Adrenal gland (tissue), 7 donors: ENCODE measurements around the genes HIC2 and RIMBP3C.

DNA sequence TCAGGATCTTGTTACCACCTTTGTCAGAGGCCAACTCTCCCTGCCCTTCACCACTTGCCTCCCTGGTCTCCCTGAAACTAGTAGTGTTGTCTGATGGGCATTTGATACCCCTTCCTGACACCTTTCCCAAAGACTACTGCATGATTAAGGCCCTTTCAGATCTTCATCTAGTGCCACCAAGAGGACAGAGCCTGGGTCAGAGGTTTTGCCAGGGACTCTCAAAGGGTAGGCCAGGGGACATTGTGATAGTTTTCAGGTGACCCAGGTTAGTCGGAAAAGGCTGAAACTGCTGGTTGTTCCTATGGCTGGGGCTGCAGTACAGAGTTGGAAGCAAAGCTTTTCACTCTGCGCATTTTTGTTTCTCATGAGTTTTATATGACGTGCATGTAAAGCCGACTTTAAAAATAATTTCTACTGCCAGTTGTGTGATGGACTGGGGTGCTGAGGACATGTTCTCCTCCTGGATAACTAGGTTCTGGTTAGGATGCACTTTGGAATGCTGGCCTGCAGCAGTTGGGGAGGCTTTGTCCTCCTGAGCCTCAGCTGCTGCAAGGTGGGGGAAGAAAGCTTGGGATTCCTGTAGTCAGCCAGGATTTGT lies 50.8 kb downstream of the MED15 start:
- PRO-cap, 3 experiments = no peak in any of the 3 experiments
- RAMPAGE, long total RNA, 4 experiments = no peak in any of the 4 experiments
- RRBS = no CpG with 5 or more reads among the region's 4 CpGs

GRCh38 chr22:20563755-20564808 lies 56.7 kb downstream of the MED15 start:
- PRO-cap, 3 experiments = no peak in any of the 3 experiments
- RAMPAGE, long total RNA, 4 experiments = start-site peak on the plus strand in 1 of 4 experiments, at chr22:20564572-20564605 at its widest, 23 reads per replicate
- RRBS = 93% methylated on average over 3 of the region's 23 CpGs

- PRO-cap, 3 experiments = no peak in any of the 3 experiments
- RAMPAGE, long total RNA, 4 experiments = no peak in any of the 4 experiments
- RRBS = 97% methylated on average over 3 of the region's 9 CpGs
Measured at GRCh38 chr22:20587464-20587952, 80.1 kb downstream of the MED15 start.

- PRO-cap, 3 experiments = peak in 1 of 3 experiments; most common plus-strand start chr22:20588280 (in 1)
- RAMPAGE, long total RNA, 4 experiments = no peak in any of the 4 experiments
- RRBS = no CpG with 5 or more reads among the region's 6 CpGs
Measured at GRCh38 chr22:20587953-20588535, 80.6 kb downstream of the MED15 start.

DNA sequence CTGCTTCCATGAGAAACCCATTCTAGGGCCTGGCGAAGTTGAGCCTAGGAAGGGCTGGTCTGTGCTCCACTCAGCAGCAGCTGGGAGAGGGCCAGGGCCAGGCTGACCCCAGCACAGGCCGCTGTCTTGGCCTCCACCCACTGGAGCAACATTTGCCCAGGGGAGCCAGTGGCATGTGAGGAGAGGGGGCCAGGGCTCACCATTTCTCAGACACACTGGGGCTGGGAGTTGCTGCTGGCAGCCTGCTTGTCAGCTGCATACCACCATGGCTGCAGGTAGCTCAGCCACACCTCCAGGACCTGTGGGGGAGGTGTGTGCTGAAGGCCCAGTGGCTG lies 98.5 kb downstream of the MED15 start:
- PRO-cap, 3 experiments = no peak in any of the 3 experiments
- RAMPAGE, long total RNA, 4 experiments = no peak in any of the 4 experiments
- RRBS = no CpG with 5 or more reads among the region's 2 CpGs

GRCh38 chr22:20979234-20979787 lies 2.8 kb upstream of the LZTR1 start:
- PRO-cap, 3 experiments = peak in 3 of 3 experiments; most common plus-strand start chr22:20979473 (in 3); most common minus-strand start chr22:20979347 (in 2)
- RAMPAGE, long total RNA, 4 experiments = start-site peak on the plus strand in 1 of 4 experiments, at chr22:20979583-20979638 at its widest, 40 reads per replicate
- RRBS = 3% methylated on average over 19 of the region's 39 CpGs

GRCh38 chr22:21417295-21417836 lies at the start of gene HIC2:
TSS of gene HIC2 (plus strand) at chr22:21417371.
- PRO-cap, 3 experiments = no peak in any of the 3 experiments
- RAMPAGE, long total RNA, 4 experiments = no peak in any of the 4 experiments
- RRBS = no CpG with 5 or more reads among the region's 84 CpGs

GRCh38 chr22:21551327-21551873 lies at the start of gene RIMBP3C:
TSS of gene RIMBP3C (minus strand) at chr22:21551461.
- PRO-cap, 3 experiments = no peak in any of the 3 experiments
- RAMPAGE, long total RNA, 4 experiments = no peak in any of the 4 experiments
- RRBS = no CpG with 5 or more reads among the region's 6 CpGs

- PRO-cap, 3 experiments = no peak in any of the 3 experiments
- RAMPAGE, long total RNA, 4 experiments = no peak in any of the 4 experiments
- RRBS = no CpG with 5 or more reads among the region's 10 CpGs
Measured at GRCh38 chr22:21593806-21595055, 26.7 kb downstream of the UBE2L3 start.

GRCh38 chr22:21651357-21651621 lies 9.2 kb downstream of the SDF2L1 start:
- PRO-cap, 3 experiments = no peak in any of the 3 experiments
- RAMPAGE, long total RNA, 4 experiments = no peak in any of the 4 experiments
- RRBS = no CpG with 5 or more reads among the region's 10 CpGs

DNA sequence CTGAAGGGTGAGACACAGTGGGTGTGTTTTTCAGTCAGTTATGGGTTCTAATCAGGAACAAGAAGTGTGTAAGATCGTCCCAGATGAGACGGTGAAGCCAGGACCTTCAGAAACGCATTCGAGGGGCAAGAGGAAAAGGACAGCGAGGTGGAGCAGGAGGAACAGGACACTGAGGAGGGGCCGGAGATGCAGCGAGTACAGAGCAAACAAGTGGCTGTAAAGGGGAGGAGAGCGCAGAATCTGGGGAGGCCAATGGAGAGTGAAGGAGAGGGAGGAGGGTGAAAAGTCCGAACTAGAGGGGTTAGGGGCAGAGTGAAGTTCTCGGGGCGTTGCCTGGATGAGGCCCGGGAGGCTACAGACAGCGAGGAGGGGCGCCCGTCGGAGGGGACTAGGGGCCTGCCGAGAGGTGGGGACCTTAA lies 8.8 kb upstream of the PPIL2 start:
- PRO-cap, 3 experiments = no peak in any of the 3 experiments
- RAMPAGE, long total RNA, 4 experiments = no peak in any of the 4 experiments
- RRBS = 20% methylated on average over 5 of the region's 17 CpGs

GRCh38 chr22:21696680-21697378 lies 31.0 kb downstream of the PPIL2 start:
- PRO-cap, 3 experiments = no peak in any of the 3 experiments
- RAMPAGE, long total RNA, 4 experiments = no peak in any of the 4 experiments
- RRBS = no CpG with 5 or more reads among the region's 9 CpGs

- PRO-cap, 3 experiments = no peak in any of the 3 experiments
- RAMPAGE, long total RNA, 4 experiments = no peak in any of the 4 experiments
- RRBS = no CpG with 5 or more reads among the region's 7 CpGs
Measured at GRCh38 chr22:21755872-21756461, 20.4 kb upstream of the YPEL1 start.

- PRO-cap, 3 experiments = no peak in any of the 3 experiments
- RAMPAGE, long total RNA, 4 experiments = no peak in any of the 4 experiments
- RRBS = no CpG with 5 or more reads among the region's 7 CpGs
Measured at GRCh38 chr22:21760504-21761807, 25.4 kb upstream of the YPEL1 start.

DNA sequence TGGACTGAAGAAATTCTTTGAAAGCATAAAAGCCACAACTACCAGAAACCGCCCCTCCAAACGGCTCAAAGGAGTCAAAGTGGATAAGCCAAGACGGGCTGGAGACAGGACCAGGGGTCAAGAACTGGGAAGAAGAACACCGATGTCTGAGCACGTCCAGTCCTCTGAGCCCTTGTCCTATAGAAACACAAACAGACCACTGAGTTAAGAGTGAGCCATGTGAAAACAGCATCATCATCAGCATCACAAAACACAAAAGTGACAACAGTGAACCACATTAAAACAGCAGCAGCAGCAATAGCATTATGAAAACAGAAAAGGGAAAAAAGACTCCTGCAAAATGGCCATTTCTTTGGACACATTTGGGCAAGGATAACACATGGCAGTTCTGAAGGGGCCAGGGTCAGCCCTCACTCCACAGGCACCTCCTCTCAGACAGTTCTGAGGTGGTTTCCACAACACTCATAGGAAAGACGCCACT lies 28.5 kb upstream of the YPEL1 start:
- PRO-cap, 3 experiments = no peak in any of the 3 experiments
- RAMPAGE, long total RNA, 4 experiments = no peak in any of the 4 experiments
- RRBS = no CpG with 5 or more reads among the region's 6 CpGs

DNA sequence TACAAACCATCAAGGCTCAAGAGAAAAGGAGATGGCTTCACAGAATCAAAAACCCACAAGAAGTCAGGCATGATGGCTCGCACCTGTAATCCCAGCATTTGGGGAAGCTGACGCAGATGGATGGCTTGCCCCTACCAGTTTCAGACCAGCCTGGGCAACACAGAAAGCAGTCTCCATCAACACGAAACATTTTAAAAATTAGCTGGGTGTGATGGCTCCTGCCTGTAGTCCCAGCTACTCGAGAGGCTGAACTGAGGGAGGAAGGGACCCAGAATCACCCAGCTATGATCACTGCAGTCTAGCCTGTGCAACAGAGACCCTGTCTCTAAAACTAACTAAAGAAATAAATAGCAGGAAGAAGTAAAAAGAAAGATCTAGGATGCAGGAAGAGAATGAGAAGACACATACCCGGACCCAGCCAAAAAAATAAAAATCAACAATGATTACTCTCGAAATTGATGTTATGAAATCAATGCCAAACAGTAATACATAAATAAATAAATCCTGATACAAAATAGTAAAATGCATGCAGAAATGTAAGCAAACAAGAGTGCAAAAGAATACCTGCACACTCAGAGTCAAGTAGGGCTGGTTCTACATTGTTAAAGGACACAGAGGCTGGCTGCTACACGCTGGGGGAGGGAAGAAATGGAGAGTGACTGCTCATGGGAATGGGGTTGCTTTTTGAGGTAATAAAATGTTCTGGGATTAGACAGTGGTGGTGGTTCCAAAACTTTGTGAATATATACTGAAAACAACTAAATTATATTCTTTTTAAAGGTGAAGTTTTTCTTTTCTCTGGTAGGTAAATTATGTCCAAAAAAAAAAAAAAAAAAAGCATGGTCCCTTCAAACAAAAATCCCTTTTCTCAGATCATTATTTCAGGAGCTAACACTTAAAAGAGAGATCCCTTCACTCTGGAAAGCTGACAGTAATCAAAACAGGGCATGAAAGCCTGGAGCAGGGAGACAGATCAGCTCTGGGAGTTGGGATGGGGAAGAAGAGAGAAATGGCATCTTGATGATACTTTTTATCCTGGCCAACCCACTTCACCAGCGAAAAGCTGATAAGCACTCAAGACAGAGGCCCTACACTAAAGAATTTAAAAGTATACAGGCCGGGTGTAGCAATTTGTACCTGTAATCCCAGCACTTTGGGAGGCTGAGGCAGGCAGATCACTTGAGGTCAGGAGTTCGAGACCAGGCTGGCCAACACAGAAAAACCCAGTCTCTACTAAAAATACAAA lies 32.1 kb downstream of the MAPK1 start:
- PRO-cap, 3 experiments = no peak in any of the 3 experiments
- RAMPAGE, long total RNA, 4 experiments = no peak in any of the 4 experiments
- RRBS = no CpG with 5 or more reads among the region's 10 CpGs

DNA sequence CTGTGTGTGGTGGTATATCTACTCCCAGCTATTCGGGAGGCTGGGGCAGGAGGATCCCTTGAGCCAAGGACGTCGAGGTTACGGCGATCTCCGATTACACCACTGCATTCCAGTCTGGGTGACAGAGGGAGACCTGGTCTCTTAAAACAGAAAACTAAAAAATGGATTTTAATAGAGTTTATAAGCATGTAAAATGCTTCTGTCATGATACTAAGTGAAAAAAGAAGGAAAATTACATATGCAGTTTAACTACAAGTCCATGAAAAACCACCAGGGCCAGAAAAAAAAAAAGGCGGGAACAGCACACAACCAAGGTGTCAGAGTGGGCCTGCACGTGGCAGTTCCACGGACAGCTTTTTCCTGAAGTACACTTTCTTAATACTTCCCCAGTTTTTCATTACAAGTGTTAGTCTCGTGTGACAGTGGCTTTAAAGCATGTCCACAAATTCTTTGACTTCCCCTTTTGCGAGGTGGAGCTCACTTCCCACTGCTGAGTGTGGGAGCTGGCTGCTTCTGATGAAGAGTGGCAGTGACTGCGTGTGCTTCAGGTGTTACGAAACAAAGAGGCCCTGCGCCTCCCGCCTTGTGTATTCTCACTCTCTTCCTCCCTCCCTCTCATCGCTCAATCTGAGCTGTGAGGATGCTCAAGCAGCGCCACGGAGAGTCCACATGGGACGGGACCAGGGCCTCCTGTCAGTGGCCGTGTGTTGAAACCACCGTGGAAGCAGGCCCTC lies 16.5 kb downstream of the PPM1F start:
- PRO-cap, 3 experiments = no peak in any of the 3 experiments
- RAMPAGE, long total RNA, 4 experiments = no peak in any of the 4 experiments
- RRBS = no CpG with 5 or more reads among the region's 21 CpGs

GRCh38 chr22:21975983-21977071 lies 6.3 kb downstream of the TOP3B start:
- PRO-cap, 3 experiments = no peak in any of the 3 experiments
- RAMPAGE, long total RNA, 4 experiments = no peak in any of the 4 experiments
- RRBS = no CpG with 5 or more reads among the region's 14 CpGs

- PRO-cap, 3 experiments = no peak in any of the 3 experiments
- RAMPAGE, long total RNA, 4 experiments = no peak in any of the 4 experiments
- RRBS = no CpG with 5 or more reads among the region's 1 CpG
Measured at GRCh38 chr22:22042133-22042550, 59.6 kb upstream of the TOP3B start.

DNA sequence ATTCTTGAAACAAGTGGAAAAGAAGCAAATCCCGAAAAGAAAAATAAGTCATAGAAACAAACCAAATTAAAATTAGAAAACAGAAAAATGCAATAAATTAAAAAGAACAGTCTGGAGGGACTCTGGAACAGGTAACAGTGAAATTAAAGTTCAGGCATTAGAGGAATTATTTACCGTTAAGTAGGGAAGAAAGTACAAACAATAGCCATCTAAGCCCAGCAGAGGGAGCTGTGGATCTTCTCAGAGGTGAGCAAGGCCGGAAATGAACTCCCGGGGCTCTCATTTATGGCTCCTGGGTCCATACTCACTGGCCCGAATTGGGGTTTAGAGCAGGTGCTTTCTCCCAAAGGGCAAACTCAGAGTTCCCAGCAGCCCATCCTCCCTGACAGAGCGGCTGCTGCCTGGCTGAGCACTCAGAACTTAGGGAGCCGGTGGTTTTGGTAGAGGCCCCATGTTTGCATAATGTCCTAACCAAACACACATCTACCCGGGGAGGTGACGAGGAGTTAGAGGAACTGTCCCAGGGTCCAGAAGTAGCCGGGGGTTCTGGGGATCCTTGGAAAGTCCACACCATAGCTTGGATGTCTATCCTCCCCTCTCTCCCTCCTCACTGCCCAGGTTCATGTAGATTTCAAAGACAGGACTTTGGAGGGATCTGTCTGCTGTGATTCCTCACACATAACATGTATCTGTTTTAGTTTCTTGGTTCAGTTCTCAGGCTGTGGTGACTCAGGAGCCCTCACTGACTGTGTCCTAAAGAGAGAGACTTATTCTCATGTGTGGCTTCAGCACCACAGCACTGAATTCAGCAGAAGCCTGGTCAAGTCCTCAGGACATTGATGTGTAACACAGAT lies 87.7 kb upstream of the VPREB1 start:
- PRO-cap, 3 experiments = no peak in any of the 3 experiments
- RAMPAGE, long total RNA, 4 experiments = no peak in any of the 4 experiments
- RRBS = 34% methylated on average over 2 of the region's 10 CpGs